Mesangial cell (primary cell): ENCODE measurements around a stretch of chr7.

DNA sequence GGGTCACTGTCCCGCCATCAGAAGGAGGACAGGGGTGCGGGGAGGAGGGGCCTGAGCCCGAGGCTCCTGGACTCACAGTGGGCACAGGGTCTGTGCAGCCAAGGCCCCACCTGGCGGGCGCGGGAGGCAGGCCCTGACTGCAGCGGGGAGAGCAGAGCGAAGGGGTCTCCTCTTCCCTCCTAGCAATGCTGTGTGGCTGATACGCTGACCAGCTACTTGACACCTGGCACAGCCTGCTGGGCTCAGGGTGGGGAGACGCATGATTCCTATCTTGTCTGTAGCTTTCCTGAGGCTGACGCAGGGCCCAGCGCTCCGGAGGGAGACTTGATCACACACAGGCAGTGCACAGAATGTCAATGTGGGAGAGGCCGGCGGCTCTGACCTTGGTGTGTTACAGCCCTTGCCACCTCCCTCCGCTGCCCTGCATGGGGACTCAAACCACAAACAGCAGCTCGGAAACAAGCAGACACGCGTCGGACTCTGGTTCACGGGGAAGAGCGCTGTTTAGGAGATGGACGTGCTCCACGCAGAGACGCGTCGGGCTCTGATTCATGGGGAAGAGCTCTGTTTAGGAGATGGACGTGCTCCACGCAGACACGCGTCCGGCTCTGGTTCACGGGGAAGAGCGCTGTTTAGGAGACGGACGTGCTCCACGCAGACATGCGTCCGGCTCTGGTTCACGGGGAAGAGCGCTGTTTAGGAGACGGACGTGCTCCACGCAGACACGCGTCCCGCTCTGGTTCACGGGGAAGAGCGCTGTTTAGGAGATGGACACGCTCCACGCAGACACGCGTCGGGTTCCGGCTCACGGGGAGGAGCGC, 175.1 kb downstream of the ELFN1 start:
- RAMPAGE, long total RNA, result no peak

- RAMPAGE, long total RNA, result no peak
Observed at GRCh38 chr7:1942185-1942490, 272.1 kb downstream of the ELFN1 start.

GRCh38 chr7:2110678-2111776, 121.7 kb downstream of the MAD1L1 start:
- RAMPAGE, long total RNA, result no peak

GRCh38 chr7:2137906-2139033, 94.5 kb downstream of the MAD1L1 start:
- RAMPAGE, long total RNA, result no peak

DNA sequence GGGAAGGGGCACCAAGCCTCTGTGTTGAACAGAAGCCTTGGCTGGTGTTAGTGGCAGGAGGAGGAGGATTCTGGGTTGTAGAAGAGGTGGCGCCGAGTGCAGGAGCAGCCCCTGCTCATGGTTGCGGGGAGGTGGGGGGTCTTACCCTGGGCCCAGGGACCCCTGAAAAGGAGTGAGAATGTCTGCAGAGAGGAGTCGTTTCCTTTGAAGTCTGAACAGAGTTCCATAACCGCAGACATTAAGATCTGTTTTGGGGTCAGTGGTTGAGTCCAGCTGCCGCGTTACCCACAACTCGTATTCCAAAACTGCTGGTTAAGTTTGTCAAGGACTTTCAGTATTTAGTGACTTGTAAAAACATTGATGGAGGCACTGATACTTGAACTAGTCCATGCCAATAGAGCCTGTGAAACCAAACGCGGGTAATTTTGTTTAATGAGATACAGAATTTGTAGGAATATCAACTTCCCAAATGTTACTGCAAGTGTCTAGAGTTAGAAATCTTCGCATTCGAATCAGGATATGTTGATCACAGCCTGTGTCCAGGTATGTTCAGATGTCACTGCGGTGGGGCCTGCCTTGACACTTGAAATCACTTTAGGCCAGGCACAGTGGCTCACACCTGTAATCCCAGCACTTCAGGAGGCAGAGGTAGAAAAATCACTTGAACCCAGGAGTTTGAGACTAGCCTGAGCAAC, 21.1 kb downstream of the EIF3B start:
- RAMPAGE, long total RNA, result no peak

GRCh38 chr7:2378330-2378943, 23.8 kb downstream of the EIF3B start:
- RAMPAGE, long total RNA, result no peak

GRCh38 chr7:2411808-2412724, 8.7 kb downstream of the CHST12 start:
- RAMPAGE, long total RNA, result no peak

DNA sequence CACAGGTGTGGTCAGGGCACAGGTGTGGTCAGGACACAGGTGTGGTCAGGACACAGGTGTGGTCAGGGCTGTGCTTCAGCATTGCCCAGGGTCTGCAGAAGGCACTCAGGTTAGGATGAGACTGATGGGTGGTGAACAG, 17.7 kb upstream of the GRIFIN start:
- RAMPAGE, long total RNA, result no peak

- RAMPAGE, long total RNA, result no peak
Observed at GRCh38 chr7:2519186-2519419, 471 bp upstream of the LFNG start.

DNA sequence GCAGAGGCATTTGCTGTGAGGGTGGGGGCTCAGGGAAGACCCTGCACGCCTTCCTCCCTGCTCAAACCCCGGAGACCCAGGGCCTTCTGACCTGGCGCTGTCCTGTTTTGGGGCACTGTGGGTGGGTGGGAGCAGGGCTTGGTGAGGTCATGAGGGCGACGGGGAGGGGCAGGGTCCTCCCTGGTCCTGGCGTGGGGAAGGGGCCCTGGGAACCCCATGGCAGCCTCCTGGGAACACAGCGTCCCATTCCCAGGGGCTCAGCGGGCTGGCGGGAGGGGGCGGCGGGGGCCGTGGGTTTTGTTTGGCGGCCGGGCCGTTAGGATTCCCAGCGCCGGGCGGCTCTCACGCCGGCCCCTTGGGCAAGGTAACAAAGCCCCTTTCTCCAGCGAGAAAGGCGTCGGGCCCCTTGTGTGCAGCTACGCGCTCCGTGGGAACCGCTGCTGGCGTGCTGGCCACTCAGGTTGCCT, 1.5 kb downstream of the LFNG start:
- RAMPAGE, long total RNA, result no peak

GRCh38 chr7:2622931-2623592, 8.7 kb upstream of the TTYH3 start:
- RAMPAGE, long total RNA, result no peak

- RAMPAGE, long total RNA, result no peak
Observed at GRCh38 chr7:2632519-2633720, 1.1 kb downstream of the TTYH3 start.

GRCh38 chr7:2633819-2634903, 2.4 kb downstream of the TTYH3 start:
- RAMPAGE, long total RNA, result no peak

GRCh38 chr7:2644454-2644956, 12.7 kb downstream of the TTYH3 start:
- RAMPAGE, long total RNA, result no peak

GRCh38 chr7:2649776-2650215, 18.0 kb downstream of the TTYH3 start:
- RAMPAGE, long total RNA, result no peak

- RAMPAGE, long total RNA, result no peak
Observed at GRCh38 chr7:2656012-2656691, 24.4 kb downstream of the TTYH3 start.

GRCh38 chr7:2701735-2702266, 13.8 kb downstream of the AMZ1 start:
- RAMPAGE, long total RNA, result no peak

DNA sequence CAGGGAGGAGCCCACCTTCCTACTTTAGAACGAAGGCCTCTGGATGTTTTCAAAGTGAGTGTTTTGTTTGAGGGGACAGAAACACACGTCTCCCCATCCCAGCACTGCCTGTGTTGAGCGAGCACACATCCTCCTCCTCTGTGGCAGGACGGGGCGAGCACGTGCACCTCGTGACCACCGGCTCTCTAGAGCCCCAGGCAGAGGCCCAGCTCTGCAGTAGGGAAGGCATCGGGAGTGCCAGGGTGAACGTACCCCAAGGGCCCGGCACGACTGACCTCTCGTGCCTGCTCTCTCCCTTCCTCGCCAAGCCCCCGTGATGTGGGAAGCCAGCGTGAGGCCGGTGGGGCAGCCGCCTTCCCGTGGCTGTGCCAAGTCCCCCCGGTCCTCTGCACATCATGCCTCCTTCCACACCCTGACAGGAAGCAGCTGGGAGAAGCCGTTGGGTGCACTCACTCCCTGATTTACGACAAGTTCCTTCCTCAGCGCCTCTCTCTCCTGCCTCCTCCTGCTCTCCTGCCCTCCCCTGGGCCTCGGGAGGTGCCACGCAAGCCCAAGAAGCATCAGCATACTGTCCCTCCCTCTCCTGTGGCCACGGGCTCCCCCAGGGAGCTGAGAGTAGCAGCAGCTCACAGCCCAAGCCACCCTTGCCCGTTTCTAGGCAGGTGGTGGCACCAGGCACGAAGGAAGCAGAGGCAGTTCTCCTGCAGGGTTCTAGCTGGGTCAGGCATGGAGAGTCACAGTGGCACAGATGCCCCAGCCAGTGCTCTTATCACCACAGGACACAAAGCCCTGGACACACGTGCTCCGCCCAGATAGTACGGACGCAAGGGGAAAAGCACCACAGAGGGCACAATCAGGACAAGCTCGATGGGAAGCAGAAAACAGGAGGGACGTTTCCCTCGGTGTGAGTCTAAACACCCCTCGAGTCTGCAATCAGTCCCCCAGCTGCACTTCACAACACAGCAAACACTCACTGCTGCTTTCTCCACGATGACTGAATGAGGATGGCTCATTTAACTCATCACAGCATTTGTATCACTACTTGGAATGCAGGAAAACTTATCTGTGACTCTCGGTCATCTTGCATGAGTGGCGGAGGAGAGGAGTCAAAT, 47.0 kb downstream of the AMZ1 start:
- RAMPAGE, long total RNA, result no peak

GRCh38 chr7:2777777-2778211, 66.3 kb downstream of the GNA12 start:
- RAMPAGE, long total RNA, result no peak

- RAMPAGE, long total RNA, result no peak
Observed at GRCh38 chr7:2803076-2803520, 41.0 kb downstream of the GNA12 start.